ENCODE measurements around a stretch of chr6.

DNA sequence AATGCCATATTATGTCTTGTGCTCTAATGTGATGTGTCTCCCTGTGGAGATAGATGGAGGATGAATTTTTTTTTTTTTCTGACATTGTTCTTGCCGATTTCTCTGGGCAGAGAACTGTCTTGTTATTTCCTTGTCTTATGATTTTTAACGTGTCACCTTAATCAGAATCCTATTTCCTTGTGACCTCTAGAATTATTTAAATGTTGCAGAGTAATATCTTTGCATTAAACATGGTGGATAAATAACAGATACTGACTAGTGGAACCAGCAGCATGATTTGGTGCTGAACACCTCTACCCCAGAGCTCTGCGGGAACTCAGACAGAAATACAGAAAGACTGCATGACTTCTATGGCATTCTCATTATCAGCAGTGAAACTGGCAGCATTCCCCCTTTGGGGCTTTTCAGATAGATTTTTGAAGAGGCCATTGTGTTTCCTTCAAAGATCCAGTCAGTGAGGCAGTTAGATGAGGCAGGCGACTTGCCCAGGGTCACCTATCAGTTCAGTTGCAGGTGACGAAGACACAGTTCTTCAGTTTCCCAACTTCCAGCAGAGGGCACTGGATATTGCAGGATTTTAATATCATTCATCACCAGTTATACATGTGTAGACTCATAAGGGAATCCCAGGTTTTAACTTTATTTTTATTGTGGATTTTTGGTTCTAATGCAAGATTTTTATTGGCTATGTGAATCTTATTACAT, 81.2 kb downstream of the AFDN start:
- PRO-cap: no peak

DNA sequence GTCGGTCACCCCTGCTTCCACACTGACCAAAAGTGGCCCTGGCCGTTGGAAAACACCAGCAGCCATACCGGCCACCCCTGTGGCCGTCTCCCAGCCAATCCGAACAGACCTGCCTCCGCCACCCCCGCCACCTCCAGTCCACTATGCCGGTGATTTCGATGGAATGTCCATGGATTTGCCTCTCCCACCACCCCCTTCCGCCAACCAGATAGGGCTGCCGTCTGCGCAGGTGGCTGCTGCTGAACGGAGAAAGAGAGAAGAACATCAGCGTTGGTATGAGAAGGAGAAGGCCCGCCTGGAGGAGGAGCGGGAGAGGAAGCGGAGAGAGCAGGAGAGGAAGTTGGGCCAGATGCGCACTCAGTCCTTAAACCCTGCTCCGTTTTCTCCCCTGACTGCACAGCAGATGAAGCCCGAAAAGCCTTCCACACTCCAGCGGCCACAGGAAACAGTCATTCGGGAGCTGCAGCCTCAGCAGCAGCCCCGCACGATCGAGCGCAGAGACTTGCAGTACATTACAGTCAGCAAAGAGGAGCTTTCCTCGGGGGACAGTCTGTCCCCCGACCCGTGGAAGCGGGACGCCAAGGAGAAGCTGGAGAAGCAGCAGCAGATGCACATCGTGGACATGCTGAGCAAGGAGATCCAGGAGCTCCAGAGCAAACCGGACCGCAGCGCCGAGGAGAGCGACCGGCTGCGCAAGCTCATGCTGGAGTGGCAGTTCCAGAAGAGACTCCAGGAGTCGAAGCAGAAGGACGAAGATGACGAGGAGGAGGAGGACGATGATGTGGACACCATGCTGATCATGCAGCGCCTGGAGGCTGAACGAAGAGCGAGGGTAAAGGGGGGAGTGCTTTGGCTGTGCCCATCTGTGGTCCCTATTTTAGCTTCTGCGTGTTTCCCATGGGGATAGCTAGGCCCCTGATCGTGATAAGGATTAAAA, 45.8 kb upstream of the KIF25 start:
- PRO-cap: no peak

DNA sequence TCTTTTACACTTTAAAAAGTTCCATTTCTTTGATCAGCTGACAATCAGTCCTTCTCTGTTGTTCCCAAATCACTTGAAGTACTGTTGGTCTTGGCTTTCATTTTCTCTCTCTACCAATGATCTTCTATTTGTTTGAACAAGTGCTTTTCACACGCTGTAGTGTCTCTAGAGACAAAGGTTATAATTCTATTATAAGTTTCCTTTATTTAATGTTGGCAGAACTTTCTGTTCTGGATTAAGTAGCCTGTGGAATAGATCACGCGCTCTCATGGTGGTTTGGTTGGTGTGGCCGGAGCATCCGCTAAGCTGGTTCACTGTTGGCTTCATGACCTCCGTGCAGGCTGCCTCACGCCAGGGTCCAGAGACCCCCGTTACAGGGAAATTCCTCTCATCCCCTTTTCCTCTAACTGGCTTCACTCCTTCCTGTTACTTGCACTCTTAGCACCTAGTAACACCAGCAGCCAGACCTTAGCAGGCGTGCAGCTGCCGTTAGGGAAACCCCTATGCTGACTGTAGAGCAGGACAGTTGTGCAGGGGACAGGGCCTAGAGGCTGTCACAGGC, 30.9 kb upstream of the KIF25 start:
- PRO-cap: no peak

GRCh38 chr6:168132544-168133113, 53.6 kb upstream of the FRMD1 start:
- PRO-cap: no peak

GRCh38 chr6:168207043-168207284, 112.6 kb downstream of the DACT2 start:
- PRO-cap: no peak

GRCh38 chr6:168280690-168281398, 38.7 kb downstream of the DACT2 start:
- PRO-cap: no peak

GRCh38 chr6:168318278-168318561, 1.4 kb downstream of the DACT2 start:
- PRO-cap: no peak

DNA sequence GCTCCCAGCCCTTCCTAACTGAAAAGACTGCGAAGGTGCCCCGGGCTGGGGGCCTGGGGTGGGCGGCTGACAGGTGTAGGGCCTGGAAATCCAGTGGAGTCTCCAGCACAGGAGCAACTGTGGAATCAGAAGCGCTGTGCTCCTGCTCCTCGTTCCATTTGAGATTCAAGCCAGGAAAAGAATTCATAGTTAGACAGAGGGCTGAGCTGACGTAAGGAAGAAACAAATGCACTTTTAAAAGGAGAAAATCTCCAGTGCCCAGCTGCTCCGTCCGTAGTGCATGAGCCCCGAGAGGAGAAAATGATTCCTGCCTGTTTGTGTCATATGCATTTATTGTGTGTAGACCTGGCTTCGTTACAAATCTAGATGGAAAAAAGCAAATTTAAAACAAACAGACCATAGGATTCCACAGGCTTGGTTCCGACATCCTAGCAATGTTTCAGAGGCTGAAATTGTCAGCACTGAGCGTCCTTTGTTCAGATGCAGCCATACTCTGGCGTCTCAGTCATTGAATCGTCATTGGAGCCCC, 197.7 kb downstream of the SMOC2 start:
- PRO-cap: no peak

DNA sequence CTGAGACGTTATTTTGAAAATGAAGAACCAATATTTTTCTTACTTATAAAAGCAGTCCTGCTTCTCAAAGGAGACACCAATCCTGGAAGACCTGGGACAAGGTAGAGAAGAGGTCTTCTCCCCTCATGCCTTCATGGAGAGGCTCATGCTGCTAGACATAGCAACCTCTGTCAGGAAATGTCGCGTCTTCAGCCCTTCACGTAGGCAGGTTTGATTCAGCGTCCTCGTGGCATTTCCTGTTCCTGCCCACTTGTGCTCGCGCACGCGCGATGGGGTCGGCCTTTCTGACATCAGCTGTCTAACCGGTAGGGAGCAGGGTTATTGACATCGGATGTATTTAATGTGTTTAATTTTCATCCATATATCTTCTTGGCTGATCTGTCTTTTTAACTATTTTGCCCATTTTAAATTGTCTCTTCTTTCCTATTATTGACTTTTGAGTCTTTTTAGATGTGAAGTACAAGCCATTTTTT, 292.4 kb downstream of the THBS2 start:
- PRO-cap: no peak

DNA sequence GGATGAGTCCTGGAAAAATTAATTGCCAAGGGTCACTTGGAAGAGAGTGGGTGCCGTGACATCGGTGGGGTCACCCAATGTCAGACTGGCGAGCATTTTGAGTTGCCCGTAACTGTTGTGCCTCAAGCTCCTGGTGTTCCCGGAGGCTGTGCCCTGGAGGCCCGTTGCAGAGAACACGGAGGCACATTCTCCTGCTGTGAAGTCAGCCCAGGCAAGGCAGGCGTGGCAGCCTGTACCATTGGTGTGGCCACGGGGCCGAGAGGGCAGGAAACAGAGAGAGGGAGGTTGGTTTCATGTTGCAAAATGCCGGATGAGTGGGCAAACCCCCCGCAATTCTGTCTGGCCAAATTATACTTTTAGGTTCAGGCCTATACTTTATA, 81.2 kb downstream of the THBS2 start:
- PRO-cap: no peak

DNA sequence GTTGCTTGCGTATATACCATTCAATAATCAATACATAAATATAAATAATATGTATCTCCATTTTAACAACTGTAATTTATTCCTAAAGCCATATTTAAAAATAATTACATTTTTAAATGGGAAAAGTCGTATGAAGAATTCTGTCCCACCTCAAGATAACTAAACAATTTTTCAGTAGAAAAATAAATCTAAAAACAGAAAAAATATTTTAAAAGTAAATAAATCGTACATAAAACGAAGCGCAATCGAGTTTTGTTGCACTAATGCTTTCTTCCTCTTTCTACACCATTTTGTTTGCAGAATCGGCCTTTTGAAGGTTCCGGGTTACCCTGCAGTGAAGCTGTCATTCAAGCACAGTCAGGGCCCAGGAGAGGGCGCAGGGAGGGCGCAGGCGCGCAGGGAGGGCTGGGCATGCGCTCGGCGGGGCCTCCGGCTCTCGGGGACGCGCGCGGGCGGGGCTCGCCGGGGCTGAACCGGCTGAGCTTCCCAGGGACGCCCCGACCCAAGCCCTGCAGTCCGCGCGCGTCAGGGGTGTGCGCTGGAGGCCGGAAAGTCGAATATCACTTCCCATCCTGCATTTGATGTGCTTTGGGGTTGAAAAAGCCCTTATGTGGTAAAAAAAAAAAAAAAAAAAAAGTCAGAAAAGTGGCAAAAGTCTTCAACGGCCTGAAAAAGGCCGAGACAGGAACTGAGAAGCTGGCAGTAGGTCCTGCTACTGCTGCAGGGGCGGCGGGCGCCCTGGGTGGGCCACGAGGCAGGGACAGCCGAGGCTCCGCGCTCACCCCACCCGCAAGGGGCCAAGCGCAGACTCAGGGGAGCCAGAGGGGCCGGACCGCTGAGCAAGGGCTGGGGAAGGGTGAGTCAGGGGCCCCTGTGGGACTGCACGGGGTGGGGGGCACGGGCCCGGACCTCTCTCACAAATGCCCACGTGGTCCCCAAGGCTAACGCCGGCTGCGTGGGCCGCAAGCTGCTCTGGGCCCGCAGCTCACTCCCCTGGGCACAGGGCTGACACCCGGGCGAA, 40.6 kb downstream of the THBS2 start:
- PRO-cap: unidirectional peak, plus-strand start at position 520 of the sequence

- PRO-cap: no peak
Measured at GRCh38 chr6:169231827-169232347, 21.8 kb downstream of the THBS2 start.

- PRO-cap: no peak
Measured at GRCh38 chr6:169703535-169704182, 1.7 kb downstream of the C6orf120 start.

DNA sequence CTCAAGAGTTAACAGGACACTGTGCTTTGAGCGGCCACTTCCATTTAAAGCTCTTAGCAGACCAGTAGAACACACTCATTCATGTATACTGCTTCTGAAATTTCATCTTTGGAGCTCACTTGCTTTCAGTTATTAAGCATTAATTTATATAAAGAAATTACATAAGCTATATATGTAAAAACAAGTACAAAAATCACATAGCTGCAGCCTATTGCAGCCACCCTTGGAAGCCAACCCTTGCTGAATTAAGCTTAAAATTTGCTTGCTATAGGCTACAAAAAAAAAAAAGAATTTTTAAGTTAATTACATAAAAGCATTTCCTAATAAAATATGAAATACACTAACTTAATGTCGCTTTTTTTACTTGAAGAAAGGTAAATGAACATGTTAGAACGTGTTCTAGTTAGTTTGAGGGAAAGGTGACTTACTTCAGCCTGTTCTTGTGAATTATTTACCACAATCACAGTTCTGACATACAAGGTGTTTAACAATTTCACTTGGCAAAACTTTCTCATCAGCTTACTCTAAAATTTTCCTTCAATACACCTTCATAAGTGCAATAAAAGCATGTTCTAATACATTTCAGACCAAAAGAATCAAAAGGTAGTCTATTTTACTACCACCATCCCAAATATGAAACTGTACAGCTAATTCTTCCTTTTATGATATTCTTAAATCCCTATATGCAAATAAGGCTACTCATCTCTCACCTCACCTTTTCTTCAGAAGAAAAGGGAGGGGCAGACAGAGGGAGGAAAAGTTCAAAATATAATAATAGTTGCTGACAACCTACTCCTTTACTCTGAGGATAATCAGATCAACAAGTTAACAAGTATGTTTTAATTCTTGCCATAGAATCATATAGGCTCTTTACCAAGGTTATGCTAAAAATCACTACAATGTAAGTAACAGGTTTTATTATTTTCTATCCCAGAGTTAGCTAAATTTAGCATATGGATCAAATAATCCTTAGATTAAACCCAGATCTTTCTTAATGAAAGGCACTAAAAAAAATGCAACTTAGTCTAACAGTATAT, 7.2 kb downstream of the C6orf120 start:
- PRO-cap: no peak

GRCh38 chr6:169722457-169722800, 1.9 kb downstream of the PHF10 start:
- PRO-cap: no peak

- PRO-cap: no peak
Measured at GRCh38 chr6:169960736-169961233, 209.4 kb downstream of the ERMARD start.

DNA sequence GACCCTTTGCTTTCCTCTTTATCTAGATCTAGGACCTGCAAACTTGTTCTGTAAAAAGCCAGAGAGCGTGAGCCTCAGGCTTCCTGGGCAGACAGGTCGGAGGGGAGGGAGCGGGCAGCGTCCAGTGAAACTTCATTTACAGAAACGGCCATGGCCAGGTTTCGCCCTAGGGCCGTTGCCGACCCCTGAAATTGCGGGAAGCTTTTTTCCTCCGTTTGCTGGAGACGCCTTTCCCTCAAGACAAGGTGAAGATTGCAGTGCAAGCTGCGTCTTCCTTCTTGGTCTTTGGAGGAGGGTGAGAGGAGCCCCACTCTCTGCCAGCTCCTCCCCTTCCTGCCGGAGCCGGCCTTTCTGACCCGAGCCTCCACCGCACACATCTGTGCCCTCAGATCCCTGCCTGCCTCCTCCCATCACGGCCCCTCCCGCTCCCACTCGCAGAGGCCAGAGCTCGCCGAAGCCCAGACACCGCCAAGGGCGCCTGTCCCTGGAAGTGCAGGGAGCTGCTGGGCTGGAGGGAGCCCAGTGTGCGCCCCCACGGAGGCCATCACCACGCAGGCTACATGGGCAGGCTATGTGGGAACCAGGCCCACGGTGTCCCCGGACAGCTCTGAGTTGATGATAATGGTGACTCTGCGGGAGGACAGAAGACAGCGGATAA, 155.2 kb downstream of the DLL1 start:
- PRO-cap: no peak

- PRO-cap: no peak
Measured at GRCh38 chr6:170147649-170148637, 142.9 kb downstream of the DLL1 start.

- PRO-cap: no peak
Measured at GRCh38 chr6:170165169-170166001, 125.5 kb downstream of the DLL1 start.

DNA sequence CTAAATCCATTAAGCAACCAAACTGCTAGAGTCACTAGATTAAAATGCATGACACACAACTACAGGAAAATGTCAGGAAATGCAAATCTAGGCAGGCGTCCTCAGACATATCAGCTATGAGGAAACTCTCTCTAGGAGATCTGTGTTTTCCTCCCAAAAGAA, 111.7 kb downstream of the DLL1 start:
- PRO-cap: no peak

Measured in ReNcell CX (cell line).